Bronchial epithelial cell (primary cell): ENCODE measurements around the gene KDM5A.

DNA sequence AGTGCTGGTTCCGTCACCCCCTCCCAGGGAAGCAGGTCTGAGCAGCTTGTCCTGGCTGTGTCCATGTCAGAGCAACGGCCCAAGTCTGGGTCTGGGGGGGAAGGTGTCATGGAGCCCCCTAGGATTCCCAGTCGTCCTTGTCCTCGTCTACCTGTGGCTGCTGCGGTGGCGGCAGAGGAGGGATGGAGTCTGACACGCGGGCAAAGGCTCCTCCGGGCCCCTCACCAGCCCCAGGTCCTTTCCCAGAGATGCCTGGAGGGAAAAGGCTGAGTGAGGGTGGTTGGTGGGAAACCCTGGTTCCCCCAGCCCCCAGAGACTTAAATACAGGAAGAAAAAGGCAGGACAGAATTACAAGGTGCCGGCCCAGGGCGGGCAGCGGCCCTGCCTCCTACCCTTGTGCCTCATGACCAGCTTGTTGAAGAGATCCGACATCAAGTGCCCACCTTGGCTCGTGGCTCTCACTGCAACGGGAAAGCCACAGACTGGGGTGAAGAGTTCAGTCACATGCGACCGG, 51.8 kb upstream of the IQSEC3 start:
- RRBS, 2 experiments, result no CpG with 5 or more reads among the region's 17 CpGs

- RRBS, 2 experiments, result no CpG with 5 or more reads among the region's 48 CpGs
These were observed 38.1 kb downstream of the IQSEC3 start for GRCh38 chr12:104490-105316.

DNA sequence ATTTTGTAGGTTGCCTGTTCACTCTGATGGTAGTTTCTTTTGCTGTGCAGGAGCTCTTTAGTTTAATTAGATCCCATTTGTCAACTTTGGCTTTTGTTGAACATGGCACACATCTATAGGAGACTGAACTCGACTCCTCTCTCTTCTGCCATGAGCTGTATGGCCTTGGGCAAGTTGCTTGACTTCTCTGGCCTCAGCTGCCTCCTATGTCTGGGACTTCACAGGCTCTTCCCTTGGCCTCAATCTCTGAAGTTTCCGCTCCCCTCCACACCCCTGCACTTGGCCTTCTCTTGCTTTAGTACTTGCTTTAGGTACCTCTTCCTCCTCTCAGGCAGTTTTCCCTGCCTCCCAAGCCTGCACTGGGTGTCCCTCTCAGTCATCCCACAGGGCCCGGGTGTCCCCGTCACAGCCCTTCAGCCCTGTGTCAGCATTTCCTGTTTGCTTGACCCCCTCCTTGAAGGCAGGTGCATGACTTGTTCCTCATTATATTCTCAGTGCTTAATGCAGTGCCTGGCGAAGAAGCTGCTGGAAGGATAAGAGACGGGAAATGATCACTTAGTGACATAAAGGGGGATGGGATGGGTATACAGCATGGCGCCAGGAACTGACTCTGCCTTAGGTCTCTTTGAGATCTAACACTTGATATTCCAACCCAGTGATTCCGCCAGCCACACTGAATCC, 61.4 kb downstream of the IQSEC3 start:
- RRBS, 2 experiments, result no CpG with 5 or more reads among the region's 8 CpGs

GRCh38 chr12:174686-175063, 39.3 kb downstream of the SLC6A12 start:
- RRBS, 2 experiments, result 16 to 29% methylated on average over 6 of the region's 17 CpGs

GRCh38 chr12:176256-177238, 37.4 kb downstream of the SLC6A12 start:
- RRBS, 2 experiments, result no CpG with 5 or more reads among the region's 19 CpGs

DNA sequence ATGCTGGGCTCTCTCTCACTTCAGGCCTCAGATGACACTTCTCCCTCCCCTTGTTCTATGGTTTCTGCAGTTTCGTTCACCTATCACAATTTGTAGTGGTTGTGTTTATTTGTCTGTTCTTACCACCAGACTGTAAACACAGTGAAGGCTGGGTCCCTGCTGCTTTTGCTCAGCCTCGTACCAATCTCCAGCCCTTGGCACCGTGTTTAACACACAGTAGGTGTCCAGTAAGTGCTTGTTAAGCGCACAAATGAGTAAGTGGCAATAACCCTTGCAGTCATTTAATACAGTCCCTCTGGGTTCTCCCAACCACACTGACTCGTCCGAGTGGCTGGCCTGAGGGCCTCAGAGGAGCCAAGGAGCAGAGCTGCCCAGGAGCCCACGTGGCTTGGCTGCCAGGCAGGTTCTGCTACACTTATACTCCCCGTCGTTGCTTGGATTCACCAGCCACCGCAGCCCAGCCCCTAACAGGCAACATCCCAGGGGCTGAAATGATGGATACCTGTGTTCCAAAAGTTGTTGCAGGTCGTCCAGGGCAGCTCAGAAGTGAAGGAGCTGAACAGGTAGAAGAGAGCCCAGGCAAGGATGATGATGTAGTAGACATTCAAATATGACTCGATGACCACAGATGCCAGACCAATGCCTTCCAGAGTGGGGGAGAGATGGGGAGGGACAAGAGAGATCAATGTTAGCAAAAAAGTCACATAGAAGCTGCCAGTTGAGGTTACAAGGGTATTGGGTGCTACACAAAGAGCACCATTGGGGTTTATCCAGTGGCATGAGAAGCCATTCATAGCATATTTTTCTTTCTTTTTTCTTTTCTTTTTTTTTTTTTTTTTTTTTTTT, 11.5 kb downstream of the SLC6A12 start:
- RRBS, 2 experiments, result no CpG with 5 or more reads among the region's 12 CpGs

- RRBS, 2 experiments, result no CpG with 5 or more reads among the region's 1 CpG
These were observed 23.7 kb upstream of the SLC6A13 start for GRCh38 chr12:286393-286771.

- RRBS, 2 experiments, result no CpG with 5 or more reads among the region's 11 CpGs
These were observed 44.7 kb upstream of the SLC6A13 start for GRCh38 chr12:307213-307771.

- RRBS, 2 experiments, result no CpG with 5 or more reads among the region's 2 CpGs
These were observed 30.6 kb downstream of the KDM5A start for GRCh38 chr12:358532-358862.

DNA sequence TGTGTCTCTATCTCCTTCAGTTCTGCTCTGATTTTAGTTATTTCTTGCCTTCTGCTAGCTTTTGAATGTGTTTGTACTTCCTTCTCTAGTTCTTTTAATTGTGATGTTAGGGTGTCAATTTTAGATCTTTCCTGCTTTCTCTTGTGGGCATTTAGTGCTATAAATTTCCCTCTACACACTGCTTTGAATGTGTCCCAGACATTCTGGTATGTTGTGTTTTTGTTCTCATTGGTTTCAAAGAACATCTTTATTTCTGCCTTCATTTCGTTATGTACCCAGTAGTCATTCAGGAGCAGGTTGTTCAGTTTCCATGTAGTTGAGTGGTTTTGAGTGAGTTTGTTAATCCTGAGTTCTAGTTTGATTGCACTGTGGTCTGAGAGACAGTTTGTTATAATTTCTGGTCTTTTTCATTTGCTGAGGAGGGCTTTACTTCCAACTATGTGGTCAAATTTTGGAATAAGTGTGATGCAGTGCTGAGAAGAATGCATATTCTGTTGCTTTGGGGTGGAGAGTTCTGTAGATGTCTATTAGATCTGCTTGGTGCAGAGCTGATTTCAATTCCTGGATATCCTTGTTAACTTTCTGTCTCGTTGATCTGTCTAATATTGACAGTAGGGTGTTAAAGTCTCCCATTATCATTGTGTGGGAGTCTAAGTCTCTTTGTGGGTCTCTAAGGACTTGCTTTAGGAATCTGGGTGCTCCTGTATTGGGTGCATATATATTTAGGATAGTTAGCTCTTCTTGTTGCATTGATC, 15.4 kb downstream of the KDM5A start:
- RRBS, 2 experiments, result no CpG with 5 or more reads among the region's 2 CpGs

DNA sequence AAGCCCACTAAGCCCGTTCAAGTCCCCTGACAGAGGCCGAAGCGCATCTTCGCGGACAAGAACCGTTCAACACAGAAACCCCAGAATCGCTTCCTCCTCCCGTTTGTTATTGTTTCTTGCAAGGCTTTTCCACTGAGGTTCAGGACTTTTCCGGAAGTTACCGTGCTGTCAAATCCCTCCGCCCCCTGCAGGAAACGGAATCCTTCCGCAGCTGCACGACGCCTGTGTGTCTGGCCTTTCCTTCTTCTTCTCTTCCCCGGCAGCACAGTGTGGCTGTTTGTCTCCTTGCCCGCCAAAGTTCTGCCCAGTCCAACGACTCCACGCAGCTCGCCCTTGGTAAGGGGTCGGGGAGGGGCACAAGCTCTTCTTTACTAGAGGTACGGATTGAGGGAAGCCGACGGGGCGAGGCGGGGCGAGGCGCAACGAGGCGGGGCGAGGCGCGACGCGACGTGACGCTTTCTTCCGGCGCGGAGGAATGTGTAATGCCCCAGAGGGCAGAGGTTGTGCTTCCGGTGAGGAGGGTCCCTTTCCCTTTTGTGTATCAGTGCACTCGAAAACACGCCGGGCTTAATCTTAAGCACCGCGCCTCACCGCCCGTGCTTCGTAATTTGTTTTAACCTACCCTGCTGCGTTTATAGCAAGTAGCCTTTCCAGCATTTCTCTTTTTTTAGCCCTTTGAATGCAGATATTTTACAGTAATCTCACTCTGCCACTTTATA, at the start of gene KDM5A:
TSS of gene KDM5A (minus strand) at position 170 of the 719 bp plus-strand sequence.
- RRBS, 2 experiments, result 2 to 5% methylated on average over 4 of the region's 50 CpGs

DNA sequence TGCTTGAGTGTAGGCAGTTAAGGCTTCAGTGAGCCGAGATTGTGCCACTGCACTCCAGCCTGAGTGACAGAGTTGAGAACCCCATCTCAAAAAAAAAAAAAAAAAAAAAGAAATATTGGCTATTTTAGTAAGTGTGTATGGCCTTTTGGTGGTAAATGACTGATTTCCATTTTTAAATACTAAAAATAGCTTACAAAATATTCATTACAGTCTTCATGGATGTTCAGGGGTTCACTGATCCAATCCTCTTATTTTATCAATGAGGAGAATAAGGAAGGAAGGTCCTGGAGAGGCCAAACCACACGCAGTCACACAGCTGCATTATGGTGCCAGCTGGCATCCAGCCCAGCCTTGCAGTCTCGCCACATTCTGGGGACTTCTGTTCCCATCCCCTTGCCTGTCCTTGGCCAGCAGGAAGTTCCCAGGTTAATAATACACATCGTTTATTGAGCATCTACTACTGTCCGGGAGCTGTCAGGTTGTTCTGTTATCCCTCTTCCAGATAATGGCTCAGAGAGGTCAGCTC, 78.8 kb downstream of the B4GALNT3 start:
- RRBS, 2 experiments, result no CpG with 5 or more reads among the region's 5 CpGs

DNA sequence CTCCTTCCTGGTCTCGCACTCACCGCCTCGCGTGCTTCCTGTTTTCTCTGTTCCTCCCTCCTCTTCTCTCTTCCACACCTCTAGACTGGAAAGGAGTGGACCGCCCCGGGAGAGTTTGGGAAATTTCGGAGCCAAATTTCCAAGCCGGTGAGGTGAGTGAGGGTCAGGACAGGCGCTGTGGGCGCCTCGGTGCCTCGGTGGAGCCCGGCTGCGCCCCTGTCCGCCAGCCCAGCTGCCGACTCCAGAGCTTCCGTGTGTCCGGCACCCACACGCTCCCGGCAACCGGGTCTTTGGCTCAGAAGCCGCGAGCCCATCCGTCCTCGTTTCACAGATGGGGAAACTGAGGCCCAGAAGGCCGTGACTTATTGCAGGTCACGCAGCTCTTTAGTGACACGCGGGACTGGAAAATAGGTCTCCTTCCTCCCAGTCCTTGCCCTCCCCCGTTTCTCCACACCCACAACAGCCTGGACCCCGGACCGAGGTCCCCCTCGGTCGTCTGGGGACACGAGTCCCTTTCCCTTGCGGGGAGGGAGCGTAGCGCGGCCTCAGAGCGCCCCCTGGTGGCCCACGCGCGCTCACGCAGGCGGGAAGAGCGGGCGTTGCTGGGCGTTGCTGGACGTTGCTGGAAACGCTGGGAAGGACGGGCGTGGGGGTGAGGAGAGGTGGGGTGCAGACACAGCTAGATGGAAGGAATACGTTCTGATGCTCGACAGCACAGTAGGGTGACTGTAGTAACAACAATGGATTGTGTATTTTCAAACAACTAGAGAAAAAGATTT, 87.0 kb downstream of the B4GALNT3 start:
- RRBS, 2 experiments, result 84 to 88% methylated on average over 11 of the region's 54 CpGs

DNA sequence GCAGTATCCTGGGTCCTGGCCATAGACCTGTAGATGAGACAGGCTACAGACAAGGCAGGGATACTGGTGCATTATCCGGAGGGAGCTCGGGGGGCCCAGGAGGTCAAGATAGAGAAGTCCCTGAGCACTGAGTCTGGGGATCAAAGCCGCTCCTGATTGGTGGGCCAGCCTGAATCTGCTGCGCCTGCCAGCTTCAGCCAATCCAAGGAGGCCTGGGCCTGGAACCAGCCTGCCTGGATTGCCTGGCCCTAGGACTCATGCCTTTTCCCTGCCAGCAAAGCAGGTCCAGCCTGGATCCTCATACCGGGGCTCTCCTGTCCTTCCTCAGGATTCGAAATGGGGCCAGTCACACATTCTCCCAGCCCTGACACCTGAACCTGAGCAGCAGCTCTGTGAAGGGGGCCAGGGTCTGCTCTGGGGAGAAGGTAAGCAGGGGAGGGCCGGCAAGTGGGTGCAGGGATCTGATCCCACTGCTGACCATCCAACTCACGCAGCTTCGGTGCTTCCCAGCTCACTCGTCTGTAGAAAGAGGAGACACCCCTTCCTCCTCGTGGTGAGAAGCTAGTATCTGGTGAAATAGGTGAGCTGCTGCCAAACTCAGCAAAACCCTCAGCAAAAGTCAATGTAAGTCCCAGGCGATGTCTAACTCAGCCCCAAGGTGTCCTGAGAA, 81.9 kb downstream of the NINJ2 start:
- RRBS, 2 experiments, result no CpG with 5 or more reads among the region's 12 CpGs

DNA sequence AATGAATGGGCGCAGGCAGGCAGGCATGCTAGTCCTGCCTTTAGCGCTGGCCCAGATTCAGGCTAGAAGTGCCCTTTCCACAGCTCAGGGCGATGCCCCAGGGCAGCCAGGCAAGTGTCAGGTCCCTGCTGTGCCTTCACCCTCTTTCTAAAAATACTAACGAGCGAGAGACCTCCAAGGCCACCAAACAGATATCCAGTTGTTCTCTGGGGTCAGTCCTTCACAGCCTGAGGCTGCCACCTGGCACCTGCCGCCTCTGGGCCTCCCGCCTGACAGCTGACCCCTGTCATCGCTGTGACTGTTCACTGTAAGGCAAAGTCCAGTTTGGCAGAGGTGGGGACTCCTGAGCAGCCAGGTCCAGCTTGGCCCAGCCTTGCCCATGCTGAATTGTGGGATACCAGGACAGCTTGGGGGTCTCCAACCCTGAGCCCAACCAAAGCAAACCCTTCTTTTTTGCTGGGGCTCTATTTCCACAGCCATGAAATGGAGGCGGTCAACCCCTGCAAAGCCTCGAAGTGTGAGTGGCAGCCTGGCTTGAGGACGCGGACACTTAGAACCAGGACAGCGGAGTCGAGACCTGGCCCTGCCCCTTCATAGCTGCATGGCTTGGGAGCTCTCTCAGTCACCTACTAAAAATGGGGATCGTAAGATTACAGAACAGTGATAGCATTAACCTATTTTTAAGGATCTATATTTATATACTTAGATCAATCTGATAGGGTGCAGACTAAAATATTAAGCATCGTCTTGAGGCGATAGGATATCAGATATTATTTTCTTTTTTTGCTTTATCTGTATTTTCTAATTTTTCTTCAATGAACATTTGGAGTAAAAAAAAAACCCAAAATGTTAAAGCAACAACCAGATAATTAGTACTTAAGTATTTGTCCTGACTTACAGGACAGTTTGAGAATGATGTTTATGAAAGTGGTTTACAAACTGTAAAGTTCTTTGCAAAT, 79.7 kb downstream of the NINJ2 start:
- RRBS, 2 experiments, result no CpG with 5 or more reads among the region's 17 CpGs

GRCh38 chr12:673919-674820, 10.9 kb upstream of the NINJ2 start:
- RRBS, 2 experiments, result no CpG with 5 or more reads among the region's 7 CpGs

DNA sequence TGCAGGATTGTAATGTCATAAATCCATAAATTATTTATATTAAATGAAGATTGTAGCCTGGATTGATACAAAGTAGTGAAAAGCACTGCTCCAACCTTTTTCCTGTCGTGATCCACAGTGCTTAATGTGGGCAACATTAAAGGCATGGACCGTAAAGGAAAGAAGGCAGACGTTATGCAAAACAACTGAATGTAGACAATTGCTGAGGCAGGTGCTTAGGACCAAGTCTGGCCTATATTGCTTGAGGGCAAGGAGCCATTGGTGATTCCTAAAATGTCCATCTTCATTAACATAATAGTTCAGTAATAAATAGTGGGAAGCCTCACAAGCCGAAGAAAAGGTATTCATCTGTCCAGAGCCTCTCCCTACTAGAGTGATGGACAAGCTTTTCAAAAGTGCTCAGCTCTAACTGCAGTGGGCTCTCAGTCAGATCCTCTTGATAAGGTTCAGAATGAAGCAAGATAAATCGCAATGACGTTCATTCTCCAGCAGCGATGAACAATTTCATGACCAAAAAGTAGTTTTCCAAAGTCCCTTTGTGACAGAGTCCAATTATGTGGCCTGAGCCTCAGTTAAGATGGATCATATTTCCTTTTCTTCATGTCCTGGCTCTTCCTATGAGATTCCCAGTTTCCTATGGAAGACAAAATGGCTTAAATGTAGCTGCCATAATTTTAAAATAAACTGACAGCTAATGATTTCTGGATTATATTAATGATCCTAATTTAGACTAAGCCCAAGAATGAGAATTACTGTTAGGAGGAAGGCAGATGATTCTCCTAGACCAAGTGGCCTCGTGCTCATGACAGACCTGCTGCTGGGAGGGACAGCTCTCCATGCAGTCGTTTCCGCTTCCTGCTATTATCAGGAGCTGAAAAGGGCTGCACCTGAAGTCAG, 36.4 kb downstream of the RAD52 start:
- RRBS, 2 experiments, result no CpG with 5 or more reads among the region's 10 CpGs

- RRBS, 2 experiments, result no CpG with 5 or more reads among the region's 7 CpGs
These were observed 89.5 kb downstream of the ERC1 start for GRCh38 chr12:1080618-1080839.

GRCh38 chr12:1104285-1105011, 113.4 kb downstream of the ERC1 start:
- RRBS, 2 experiments, result no CpG with 5 or more reads among the region's 6 CpGs

- RRBS, 2 experiments, result no CpG with 5 or more reads among the region's 5 CpGs
These were observed 121.0 kb downstream of the ERC1 start for GRCh38 chr12:1111919-1112438.